ENCODE data around the genes PAGE2 and ARHGEF9.

GRCh38 chrX:54998249-54999067, 1.7 kb upstream of the APEX2 start:
- RRBS, result no CpG with 5 or more reads among the region's 10 CpGs

DNA sequence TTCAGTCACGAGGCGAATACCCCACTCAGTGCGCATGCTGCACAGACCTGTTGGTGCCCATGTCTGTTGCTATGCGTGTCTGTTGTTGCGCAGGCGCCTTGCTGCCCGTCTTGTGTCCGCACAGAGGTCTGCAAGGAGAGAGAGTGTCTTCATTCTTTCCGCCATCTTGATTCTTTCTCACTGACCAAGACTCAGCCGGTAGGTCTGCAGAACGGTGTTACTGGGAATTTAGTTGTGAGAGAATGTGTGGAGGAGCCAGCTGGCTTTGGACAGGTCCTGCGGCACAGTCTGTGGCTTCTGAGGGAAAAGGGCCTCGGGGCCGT, at the start of gene PAGE2:
PAGE2 (plus strand) TSS at position 113 of the 323 bp plus-strand sequence.
- RRBS, result no CpG with 5 or more reads among the region's 14 CpGs

DNA sequence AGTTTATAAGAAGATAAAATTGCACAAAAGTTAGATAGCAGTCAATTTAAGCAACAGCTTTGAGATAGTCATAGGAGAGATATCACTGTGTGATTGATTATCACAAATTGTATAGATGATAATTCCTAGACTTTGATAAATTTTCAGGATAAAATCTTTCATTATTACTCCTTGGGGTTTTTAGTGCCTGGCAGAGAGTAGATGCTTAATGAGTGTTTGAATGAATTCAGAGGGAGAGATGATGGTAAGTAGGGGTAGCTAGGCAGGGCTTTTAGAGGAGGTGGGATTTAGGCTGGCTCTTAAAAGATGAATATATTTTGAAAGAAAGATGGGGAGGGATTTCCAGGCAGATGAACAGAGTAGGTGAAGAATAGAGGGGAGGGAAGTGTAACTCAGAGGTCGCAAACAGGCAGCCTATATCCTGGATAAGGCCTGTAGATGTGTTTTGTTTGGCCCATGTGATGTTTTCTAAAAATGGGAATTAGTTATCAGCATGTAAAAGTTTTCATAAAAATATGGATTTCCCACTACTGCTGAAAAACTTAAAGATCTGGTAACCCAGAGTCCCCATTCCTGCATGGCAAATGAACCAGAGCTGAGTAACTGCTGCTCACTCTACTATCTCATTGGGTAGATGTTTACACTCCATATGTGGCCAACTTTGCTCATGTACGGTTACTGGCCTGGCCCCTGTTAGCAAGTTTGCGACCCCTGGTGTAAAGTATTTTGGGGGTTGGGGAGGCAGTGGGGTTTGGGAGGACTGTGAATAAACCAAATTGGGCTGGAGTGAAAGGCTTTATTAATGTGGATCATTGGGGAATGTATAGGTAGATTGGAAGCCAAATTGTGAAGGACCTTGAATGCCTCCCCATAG, 10.4 kb downstream of the RRAGB start:
- RRBS, result no CpG with 5 or more reads among the region's 3 CpGs

DNA sequence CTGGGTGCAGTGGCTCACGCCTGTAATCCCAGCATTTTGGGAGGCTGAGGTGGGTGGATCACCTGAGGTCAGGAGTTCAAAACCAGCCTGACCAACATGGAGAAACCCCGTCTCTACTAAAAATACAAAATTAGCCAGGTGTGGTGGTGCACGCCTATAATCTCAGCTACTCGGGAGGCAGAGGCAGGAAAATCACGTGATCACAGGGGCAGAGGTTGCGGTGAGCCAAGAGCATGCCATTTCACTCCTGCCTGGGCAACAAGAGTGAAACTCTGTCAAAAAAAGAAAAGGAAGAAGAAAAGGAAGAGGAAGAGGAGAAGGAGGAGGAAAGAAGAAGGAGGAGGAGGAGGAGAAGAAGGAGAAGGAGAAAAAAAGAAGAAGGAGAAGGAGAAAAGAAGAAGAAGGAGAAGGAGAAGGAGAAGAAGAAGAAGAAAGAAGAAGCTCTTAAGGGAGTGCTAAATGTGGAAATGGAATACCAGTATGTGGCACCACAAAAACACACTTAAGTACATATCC, 242.7 kb downstream of the RRAGB start:
- RRBS, result no CpG with 5 or more reads among the region's 6 CpGs

DNA sequence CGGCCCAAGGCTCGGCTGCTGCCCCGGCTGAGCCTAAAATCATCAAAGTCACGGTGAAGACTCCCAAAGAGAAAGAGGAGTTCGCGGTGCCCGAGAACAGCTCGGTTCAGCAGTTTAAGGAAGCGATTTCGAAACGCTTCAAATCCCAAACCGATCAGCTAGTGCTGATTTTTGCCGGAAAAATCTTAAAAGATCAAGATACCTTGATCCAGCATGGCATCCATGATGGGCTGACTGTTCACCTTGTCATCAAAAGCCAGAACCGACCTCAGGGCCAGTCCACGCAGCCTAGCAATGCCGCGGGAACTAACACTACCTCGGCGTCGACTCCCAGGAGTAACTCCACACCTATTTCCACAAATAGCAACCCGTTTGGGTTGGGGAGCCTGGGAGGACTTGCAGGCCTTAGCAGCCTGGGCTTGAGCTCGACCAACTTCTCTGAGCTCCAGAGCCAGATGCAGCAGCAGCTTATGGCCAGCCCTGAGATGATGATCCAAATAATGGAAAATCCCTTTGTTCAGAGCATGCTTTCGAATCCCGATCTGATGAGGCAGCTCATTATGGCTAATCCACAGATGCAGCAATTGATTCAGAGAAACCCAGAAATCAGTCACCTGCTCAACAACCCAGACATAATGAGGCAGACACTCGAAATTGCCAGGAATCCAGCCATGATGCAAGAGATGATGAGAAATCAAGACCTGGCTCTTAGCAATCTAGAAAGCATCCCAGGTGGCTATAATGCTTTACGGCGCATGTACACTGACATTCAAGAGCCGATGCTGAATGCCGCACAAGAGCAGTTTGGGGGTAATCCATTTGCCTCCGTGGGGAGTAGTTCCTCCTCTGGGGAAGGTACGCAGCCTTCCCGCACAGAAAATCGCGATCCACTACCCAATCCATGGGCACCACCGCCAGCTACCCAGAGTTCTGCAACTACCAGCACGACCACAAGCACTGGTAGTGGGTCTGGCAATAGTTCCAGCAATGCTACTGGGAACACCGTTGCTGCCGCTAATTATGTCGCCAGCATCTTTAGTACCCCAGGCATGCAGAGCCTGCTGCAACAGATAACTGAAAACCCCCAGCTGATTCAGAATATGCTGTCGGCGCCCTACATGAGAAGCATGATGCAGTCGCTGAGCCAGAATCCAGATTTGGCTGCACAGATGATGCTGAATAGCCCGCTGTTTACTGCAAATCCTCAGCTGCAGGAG, 910 bp downstream of the UBQLN2 start:
- RRBS, result no CpG with 5 or more reads among the region's 43 CpGs

- RRBS, result no CpG with 5 or more reads among the region's 16 CpGs
Observed at GRCh38 chrX:56803320-56804016, 74.4 kb downstream of the NBDY start.

- RRBS, result no CpG with 5 or more reads among the region's 7 CpGs
Observed at GRCh38 chrX:56812487-56813170, 83.6 kb downstream of the NBDY start.

DNA sequence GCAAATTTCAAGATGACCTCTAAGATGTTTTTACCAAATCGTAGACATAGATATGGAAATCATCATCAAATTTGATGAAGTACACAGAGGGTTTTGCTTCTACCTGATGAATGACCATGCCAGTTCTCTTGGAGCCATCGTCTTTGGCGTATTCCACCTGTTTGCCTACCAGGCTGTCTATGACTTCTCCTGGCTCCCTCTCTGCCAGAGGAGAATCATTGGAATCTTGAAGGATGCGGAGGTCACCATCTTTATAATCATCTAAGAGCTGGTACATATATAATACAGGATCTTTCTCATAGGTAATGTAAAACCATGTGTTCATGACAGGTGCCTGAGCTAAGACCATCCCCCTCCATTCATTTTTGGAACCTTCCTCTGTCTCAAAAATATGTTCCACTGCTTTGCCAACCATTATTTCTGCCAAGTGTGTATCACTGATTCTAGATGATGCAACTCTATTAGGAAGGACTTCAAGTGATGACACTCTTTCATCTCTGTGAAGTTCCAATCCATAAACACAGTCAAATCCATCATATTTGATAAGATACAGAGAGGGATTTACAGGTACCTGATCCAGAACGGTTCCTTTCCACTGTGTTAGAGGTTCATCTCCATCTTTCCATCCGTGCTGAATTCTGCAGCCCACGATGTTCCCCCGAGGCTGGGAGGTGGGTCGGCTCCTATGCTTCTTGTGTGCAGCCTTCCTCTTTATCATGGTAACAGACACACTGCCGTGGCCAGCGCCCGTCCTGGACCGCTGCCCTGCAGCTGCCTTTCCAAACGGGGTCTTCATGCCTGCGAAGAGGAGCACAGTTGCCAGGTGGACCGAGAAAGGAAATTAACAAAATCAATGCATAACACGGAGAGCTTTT, 952 bp downstream of the SPIN3 start:
- RRBS, result no CpG with 5 or more reads among the region's 17 CpGs

DNA sequence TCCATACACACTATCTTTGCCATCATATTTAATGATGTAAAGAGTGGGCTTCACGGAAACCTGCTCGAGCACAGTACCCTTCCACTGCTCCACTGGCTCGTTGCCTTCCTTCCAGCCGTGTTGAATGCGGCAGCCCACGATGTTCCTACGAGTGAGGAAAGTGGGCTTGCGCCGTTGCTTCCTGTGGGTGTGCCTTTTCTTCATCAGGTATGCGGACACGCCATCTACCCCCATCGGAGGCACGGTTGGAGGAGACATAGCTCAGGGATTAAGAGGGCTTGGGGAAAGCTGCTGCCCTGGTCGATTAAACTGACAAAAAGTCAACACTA, 606 bp downstream of the SPIN4 start:
- RRBS, result no CpG with 5 or more reads among the region's 14 CpGs

GRCh38 chrX:63658742-63659581, 126.1 kb downstream of the ARHGEF9 start:
- RRBS, result no CpG with 5 or more reads among the region's 3 CpGs

- RRBS, result 0% methylated on average over 2 of the region's 33 CpGs
Observed at GRCh38 chrX:63784877-63785949, at the start of gene ARHGEF9. Gene ARHGEF9, minus strand, starts transcription at chrX:63785214.

DNA sequence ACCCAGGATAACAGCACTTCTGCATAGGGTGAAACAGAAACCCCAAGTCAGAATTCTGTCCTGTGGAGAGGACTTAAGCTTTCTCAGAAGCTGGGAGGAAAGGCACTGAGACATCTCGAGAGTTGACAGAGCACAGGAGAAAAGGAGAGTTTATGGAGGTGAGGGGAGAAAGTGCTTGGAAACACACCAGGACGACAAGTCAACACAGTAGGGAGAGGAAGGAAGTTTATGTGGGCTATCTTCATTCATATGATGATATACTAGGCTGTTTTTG, 150.5 kb downstream of the AMER1 start:
- RRBS, result no CpG with 5 or more reads among the region's 2 CpGs

DNA sequence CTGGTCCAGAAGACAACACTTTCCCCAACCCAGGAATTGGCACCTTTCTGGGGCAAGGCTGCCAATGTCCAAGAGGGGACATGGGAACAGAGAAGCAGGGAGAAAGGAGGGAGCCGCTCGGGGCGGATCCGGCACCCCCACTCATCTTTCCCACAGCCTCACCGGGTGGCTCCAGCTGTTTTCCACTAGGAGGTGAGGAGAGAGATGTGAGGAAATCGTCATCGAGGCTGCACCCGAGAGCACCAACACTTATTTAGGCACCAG, 667 bp downstream of the MSN start:
- RRBS, result no CpG with 5 or more reads among the region's 8 CpGs

GRCh38 chrX:65696454-65697105, 29.1 kb downstream of the MSN start:
- RRBS, result no CpG with 5 or more reads among the region's 4 CpGs

DNA sequence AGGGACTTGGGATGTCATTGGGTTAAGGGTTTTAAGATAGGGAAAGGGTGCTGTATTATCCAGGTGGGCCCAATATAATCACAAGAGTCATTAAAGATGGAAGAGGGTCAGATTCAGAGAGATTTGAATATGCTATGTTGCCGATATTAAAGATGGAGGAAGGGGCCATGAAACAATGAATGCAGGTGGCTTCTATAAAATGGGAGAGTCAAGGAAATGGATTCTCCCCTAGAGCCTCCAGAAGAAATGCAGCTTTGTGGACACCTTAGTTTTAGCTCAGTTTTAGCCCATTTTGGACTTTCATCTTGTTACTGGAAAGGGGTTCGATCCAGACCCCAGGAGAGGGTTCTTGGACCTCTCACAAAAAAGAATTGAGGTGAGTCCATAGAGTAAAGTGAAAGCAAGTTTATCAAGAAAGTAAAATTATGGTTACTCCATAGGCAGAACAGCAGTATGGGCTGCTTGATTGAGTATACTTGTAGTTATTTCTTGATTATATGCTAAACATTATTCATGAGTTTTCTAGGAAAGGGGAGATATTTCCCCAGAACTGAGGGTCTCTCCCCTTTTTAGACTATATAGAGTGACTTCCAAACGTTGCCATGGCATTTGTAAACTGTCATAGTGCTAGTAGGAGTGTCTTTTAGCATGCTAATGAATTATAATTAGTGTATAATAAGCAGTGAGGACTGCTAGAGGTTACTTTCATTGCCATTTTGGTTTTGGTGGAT, 76.4 kb downstream of the MSN start:
- RRBS, result no CpG with 5 or more reads among the region's 3 CpGs

- RRBS, result no CpG with 5 or more reads among the region's 47 CpGs
Observed at GRCh38 chrX:65821900-65822680, 154.6 kb downstream of the MSN start.

DNA sequence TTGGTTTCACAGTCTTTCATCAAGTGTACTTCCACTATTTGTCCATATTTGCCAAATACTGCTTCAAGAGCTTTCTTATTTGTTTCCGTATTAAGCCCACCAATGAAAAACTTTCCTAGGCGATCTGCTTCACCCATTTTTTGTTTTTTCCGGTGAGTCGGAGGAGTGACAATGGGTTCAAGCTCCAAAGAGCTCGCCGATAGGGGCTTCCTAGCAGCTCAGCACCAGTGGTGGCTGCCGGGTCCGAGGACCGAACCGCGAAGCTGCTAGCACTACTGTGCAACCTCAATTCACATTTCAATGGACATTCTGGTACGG, 82.9 kb downstream of the VSIG4 start:
- RRBS, result no CpG with 5 or more reads among the region's 12 CpGs

GRCh38 chrX:66021943-66022506, 17.9 kb downstream of the VSIG4 start:
- RRBS, result no CpG with 5 or more reads among the region's 8 CpGs

DNA sequence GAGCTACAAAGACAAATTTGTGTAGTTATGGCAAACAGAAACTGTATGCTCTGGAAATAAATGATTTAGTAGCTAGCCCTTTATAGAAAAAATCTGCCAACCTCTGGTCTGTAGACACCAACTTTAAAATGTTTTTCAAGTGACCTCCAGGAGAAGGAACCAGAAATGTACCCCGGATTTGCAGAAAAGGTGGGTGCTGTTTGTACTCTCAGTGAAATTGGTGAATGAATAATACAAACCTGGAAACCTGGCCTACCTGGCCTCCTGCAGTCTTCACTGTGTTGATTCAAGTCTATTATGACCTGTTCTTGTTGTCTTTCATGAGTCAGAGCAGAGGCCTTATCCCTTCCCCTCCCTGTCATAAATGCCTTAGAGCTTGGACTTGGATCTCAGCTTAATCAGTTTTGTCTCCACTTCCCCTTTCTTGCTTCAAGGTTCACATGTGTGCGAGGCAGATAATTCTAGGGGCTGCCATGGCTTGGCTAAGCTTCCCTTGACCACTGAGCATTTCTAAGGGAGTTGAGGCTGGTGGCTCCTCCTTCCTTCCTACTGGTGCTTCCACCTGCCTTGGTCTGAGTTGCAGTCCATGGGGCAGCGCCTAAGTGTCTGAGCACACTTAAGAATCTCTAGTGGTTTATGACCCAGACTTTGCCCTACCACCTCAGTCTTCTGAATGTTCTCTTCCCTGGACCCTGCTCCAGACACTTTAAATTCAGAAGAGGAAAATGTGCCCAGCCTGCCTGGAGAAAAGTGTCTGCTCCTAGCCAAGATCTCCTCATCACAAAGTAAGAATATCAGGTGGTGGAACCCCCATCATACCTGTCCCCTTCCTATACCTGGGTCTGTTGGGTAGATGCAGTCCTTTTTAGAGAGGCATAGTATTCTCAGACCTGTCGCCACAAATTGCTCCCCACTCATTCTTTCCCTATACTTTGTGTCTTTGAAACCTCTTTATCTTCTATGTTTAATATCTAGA, 1.7 kb upstream of the HEPH start:
- RRBS, result no CpG with 5 or more reads among the region's 4 CpGs

DNA sequence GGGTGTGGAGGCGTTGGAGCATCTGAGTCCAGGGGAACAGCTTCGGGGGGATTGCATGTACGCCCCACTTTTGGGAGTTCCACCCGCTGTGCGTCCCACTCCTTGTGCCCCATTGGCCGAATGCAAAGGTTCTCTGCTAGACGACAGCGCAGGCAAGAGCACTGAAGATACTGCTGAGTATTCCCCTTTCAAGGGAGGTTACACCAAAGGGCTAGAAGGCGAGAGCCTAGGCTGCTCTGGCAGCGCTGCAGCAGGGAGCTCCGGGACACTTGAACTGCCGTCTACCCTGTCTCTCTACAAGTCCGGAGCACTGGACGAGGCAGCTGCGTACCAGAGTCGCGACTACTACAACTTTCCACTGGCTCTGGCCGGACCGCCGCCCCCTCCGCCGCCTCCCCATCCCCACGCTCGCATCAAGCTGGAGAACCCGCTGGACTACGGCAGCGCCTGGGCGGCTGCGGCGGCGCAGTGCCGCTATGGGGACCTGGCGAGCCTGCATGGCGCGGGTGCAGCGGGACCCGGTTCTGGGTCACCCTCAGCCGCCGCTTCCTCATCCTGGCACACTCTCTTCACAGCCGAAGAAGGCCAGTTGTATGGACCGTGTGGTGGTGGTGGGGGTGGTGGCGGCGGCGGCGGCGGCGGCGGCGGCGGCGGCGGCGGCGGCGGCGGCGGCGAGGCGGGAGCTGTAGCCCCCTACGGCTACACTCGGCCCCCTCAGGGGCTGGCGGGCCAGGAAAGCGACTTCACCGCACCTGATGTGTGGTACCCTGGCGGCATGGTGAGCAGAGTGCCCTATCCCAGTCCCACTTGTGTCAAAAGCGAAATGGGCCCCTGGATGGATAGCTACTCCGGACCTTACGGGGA, 2.3 kb downstream of the AR start:
- RRBS, result under 1% methylated on average over 7 of the region's 68 CpGs

Data from epithelial cell of esophagus (primary cell).